SUDHL5 (cell line): ENCODE measurements around a stretch of chr1.

DNA sequence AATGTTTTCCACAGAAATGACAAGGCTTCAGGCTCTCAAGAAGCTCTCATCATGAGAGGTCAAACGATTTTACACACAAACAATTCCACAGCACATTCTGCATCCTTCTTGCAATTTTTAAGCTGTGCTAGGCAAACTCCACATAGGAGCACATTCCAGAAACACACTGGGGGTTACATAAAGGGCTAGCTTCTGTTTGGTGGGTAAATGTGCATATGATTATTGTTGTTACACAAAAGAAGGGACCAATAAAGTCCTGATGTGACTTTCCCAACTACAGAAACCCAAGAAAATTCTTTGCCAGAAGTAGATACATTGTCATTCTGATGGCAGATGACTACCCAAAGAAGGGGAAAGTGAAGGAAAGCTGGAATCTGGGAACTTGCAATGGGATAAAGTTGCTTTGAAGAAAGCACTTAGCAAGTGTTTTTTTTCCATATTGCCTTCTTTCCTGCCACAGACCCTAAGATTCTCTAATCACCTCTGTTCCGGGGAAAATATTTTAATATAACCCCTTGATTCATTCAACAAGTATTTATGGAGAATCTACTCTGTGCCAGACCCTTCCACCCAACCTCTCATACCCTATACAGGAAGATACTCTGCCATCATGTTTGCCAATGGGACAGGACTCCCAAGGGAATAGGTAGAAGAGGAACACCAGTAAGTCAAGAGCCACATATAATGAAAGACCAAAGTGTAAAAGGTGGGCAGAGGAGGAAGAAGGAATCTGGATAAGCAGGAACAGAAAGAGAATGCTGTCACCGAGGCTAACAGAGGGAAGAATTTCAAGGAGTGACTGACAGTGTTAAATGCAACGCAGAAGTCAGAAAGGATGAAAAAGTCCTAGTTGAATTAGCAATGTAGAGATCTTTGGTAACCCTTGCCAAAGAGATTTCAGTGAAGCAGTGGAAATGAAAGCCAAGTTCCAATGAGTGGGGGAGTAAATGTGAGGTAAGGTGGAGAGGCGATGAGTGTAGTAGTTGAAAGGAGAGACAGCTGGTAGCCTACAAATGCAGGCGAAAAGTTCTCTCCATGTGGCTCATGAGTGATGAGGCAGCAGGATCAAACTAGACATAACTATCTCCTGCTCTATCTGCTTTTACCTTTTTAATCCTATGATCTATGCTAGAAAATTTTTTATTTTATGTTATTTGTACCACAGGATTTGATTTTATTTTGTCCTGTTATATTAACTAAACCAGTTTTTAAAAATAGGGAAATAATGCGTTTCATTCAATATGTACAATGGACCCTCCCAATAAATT lies 74.9 kb upstream of the IPO9 start:
- PRO-cap, result no peak

- PRO-cap, result no peak
These were observed 42.2 kb upstream of the IPO9 start for GRCh38 chr1:201786655-201787242.

- PRO-cap, result no peak
These were observed 19.3 kb downstream of the IPO9 start for GRCh38 chr1:201848020-201848834.

DNA sequence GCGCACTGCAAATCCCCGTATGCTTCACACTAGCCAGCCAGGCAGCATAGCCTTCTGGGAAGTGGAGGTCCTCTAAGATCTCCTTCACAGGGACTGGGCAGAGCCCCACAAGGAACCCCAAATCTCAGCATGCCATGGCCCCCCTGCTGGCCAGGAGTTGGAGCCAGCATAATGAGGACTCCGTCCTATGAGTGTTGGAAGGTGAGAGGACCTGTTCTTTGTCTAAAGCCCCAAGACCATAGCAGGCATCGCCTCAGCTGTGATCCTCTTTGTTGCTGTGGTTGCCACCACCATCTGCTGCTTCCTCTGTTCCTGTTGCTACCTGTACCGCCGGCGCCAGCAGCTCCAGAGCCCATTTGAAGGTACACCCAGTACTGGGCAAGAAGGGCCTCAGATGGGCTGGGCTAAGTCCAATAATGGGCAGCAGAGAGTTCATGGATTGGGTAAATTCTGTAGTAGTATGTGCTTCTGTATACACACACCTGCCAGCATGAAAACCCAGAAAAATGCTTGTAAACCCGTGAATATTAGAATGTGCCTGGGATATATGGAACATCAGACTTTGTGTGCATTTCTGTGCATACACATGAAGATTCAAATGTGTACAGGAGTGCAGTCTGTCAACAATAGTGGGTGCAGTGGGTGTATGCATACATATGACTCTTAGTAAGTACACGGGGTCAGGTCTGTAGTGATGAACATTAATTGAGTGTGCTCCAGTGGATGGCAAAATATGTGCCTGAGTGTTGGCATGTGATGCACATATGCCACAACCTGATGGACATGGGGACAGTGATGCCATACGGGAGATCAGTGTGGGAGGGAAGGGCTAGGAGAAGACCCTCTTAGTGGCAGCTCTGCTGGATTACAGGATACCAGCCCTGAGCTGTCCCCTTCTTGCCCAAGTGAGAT lies 1.8 kb downstream of the SHISA4 start:
- PRO-cap, result no peak

GRCh38 chr1:201902831-201903655 lies 14.3 kb downstream of the SHISA4 start:
- PRO-cap, result no peak

- PRO-cap, result no peak
These were observed 395 bp upstream of the RNPEP start for GRCh38 chr1:201982074-201982432.

DNA sequence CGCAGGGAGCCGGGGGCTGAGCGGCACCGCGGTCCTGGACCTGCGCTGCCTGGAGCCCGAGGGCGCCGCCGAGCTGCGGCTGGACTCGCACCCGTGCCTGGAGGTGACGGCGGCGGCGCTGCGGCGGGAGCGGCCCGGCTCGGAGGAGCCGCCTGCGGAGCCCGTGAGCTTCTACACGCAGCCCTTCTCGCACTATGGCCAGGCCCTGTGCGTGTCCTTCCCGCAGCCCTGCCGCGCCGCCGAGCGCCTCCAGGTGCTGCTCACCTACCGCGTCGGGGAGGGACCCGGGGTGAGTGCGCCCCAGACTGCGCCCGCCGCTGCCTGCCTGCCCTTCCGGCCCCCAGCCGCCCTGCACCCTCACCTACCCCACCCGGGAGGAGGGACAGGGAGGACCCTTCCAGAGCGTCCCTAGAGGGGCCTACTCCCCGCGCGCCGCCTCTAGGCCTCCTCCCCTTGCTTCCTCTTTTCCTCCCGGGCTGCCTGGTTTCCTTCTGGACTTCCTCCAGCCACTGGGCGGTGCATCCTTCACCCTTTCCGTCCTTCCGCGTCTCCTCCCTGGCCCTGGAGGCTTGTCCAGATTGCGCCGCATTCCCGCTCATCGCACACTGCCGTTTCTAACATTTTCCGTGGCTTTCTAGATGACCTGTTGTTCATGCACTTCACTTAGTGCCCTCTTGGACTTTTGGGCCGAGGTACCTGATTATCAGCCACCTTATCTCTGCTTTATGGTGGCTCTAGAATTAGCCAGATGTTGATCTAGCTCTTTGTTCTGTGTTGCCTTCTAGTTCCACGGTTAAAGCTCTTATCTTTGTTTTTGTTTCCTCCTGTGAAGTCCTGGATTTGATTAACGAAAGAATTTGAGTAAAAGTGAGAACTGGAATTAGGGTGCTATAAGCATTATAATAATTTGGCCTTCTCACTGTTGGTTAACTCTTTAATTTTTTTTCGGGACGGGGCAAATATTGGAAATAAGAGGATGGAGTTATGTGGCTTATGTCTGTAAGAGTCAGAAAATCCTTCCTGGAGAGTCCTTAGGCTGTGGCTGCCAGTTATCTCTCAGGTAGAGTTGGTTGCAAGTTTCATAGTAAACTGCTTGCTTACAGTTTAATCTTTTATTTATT lies 737 bp downstream of the RNPEP start:
- PRO-cap, result no peak

GRCh38 chr1:202007834-202008598 lies 2.4 kb upstream of the ELF3 start:
- PRO-cap, result no peak

- PRO-cap, result no peak
These were observed 2.0 kb downstream of the ELF3 start for GRCh38 chr1:202012148-202013045.

GRCh38 chr1:202031166-202031531 lies 20.8 kb downstream of the ELF3 start:
- PRO-cap, result no peak

- PRO-cap, result no peak
These were observed 47.9 kb downstream of the ELF3 start for GRCh38 chr1:202057996-202059027.

DNA sequence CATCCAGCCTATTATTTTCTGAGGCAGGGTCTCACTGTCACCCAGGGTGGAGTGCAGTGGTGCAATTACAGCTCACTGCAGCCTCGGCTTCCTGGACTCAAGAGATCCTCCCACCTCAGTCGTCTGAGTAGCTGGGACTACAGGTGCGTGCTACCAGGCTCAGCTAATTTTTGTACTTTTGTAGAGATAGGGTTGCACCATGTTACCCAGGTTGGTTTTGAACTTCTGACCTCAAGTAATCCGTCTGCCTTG lies 8.0 kb downstream of the ARL8A start:
- PRO-cap, result no peak

DNA sequence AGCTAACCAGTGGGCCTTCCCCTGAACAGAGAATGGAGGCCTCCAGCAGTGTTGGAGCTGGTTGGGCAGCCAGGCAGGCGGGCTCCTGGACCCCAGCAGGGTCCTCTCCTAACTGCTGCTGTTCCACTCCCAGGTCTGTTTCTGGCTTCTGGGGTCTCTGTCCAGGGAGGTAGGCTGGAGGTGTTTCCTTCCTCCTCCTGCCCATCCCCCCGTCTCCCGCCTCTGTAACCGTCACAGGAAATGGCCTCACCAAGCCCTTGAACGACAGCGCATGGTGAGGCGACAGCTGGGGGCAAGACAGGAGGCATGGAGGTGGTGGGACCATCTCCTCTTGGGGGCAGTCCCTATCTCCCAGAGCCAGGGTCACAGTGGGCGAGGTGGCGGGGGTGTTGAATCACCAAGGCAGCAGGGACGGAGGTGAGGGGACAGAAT lies 539 bp downstream of the PTPN7 start:
- PRO-cap, result bidirectional peak, plus-strand start at position 304 of the sequence, minus-strand start at position 143 of the sequence

- PRO-cap, result no peak
These were observed 1.7 kb upstream of the PTPN7 start for GRCh38 chr1:202161853-202162679.

DNA sequence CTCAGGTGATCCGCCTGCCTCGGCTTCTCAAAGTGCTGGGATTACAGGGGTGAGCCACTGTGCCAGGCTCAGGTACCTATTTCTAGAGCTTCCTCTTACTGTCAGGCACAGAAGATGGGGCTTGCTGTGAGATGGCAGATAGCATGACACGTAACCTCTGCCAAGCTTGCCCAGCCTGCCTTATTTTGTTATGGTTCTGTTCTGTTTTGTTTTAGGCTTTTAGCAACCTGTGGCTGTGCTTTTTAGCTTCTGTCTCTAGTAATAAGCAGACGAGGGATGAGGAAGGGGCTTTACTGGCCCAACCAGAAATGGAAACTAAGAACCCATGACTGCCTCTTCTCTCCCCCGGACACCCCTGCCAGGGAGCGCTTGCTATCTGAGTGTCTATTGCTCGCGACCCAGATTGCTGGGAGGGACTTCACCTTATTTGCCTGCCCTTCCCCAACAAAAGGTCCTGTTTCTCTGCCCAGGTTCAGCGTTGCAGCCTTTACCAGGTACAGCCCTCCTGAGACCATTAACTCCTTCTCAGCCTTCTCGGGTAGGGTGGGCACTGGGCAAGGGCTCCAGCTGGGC lies 13.6 kb upstream of the LGR6 start:
- PRO-cap, result no peak

DNA sequence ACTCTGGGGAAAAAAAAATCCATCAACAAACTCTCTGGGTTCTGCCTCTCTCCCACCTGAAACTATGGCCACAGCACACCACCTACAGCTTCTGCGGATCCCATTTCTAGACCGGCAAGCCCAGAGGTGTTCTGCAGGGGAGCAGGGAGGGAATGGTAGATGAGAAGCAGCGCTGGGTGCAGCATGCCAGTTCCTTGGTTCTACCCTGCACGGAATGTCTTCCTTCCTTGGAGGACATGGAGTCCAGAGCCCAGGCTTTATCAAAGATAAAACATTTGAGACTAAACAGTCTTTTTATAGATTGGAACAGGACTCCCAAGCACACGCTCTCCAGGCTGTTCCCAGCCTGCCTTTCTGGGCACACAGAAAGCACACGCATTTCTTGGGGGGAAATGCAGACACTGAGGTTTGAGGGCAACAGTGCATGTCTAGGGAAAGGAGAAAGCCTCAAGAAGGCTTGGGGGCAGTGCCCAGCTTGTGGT lies 29.5 kb downstream of the LGR6 start:
- PRO-cap, result no peak

- PRO-cap, result no peak
These were observed 801 bp downstream of the PPP1R12B start for GRCh38 chr1:202349391-202349609.

DNA sequence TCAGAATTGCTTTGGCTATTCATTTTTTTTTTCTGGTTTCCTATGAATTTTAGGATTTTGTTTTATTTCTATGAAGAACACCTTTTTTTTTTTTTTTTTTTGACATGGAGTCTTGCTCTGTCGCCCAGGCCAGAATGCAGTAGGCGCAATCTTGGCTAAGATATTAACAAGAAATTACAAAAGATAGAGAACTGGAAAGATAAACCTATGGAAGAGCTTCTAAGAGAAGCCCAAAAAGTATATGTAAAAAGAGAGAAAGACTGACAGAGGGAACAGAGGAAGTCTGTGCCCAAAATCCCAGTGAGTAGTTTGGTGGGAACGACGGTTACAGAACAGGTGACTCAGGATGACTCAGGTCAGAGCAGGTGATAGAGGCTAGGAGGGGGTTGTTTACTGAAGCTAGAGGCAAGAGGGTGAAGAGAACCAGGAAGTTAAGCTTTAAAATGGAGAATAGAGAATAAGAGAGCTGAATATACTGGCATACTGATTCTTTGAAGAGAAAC lies 134.7 kb downstream of the PPP1R12B start:
- PRO-cap, result no peak

DNA sequence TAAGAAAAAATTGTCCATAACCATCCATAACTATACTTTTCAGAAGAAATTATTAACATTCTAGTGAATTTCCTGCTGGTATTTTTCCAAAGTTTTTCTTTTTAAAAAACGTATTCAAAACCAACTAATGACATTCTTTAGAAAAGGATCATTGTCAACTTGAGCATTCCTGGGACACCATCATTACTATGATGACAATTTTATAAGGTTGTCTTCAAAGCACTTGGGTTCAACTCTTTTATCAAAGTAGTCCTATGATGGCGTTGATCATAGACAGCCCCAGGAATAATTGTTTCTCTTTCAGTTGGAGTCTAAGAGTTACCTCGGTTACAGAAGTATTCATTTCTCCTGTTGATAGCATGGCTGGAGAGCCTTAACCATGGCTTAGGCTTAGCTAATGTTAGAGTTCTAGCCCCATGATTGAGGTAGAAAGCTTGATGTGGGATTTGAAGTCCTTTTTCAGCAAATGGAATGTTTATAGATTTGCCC lies 159.0 kb downstream of the PPP1R12B start:
- PRO-cap, result no peak

DNA sequence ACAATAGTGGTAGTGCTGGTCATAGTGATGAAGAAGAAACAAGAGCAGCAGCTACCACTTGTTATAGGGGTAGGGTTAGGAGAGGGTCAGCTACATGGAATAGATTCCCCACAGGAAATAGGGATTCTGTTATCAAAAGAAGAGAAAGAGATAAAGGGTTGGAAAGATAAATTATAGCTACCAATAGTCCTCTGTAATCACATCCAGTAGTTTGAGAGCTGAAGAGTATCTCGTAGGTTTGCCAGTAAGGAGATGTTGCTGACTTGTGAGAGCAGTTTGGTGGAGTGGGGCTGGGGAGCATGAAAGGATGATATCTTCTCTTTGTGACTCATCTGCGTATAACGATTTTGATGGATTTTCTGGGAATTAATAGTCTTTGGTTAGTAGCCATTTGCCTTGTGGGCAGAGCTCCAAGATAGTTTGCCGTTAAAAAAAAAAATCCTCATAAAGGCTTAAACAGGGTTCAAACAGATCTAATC lies 167.7 kb downstream of the PPP1R12B start:
- PRO-cap, result no peak